ENCODE measurements around a stretch of chr2.

DNA sequence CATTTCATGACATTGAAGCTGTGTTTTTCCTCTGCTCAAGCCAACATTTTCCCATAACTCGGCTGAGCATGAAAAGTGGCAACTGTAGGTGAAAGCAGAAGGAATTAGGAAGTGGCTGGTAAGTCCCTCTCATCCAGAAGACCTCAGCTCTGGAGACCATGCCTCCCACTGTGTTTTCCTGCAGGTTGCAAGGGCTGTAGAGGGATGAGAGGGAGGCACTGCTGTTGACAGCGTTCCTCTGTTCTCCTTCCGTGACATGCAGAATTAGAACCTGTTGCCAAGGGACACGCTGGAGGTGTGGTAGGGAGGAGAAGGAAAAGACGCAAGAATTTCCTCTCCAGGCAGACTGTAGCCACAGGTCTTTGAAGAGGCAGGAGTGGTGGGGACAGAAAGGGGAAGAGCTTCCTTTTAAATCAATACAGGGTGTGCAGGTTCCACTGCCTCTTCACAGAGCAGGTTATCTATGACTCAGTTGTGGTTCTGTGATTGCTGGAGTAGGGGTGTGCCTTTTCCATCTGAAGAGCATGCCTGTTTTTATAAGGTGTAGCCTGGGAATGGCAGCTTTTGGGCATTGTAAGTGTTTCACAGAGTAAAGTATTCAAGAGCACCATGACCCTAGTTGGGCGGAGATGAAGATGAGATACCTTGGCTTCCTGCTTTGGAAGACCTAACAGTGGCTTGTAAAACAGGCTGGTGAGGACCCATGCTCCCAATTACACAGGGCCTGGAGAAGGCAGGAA is 133.0 kb downstream of the WDSUB1 start:
- PRO-cap, result no peak
- RAMPAGE, long total RNA, 2 experiments, result no peak in any of the 2 experiments

DNA sequence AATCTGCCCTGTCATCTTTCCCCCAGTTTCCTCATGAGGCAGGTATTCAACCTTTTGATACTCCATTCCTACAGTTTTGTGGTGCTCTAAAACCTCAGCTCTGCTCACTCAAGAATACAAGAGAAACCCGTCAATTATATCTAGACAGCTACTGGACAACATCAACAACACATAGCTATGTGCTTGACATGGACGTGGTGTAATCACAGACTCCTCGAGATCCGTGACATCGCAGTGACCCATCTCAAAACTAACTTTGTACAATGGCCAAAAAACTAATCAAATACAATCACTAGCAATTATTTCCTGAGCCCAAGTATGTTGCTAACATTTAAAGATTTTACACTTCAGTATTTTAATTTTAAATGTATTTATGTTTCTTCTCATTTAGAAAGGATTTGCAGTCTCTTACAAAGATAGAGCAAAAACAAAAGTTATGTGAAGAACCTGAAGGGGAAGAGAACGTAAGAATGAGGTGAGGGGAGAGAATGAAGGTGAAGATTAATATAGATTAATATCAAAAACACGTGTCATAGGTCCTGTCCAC is 23.5 kb downstream of the WDSUB1 start:
- PRO-cap, result no peak
- RAMPAGE, long total RNA, 2 experiments, result no peak in any of the 2 experiments

DNA sequence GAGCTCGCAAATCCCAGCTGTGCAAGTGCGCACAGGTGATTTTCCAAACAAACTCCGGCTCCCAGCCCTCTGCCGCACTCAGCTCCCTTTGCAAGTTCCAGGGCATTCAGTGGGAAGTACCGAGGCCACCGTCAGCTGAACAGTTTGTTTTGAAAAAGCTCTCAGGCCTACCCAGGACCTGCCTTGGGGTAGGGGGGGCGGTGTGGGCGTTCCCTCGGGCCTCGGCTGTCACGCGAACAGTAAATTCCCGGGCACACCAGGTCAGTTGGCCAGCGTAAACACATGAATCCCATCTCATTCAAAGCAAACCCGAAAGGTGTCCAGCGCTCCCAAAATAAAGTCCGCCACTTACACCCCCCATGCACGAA is 620 bp downstream of the WDSUB1 start:
- PRO-cap, result no peak
- RAMPAGE, long total RNA, 2 experiments, result no peak in any of the 2 experiments

- PRO-cap, result no peak
- RAMPAGE, long total RNA, 2 experiments, result no peak in any of the 2 experiments
Measured at GRCh38 chr2:159802563-159803048, 4.6 kb upstream of the CD302 start.

DNA sequence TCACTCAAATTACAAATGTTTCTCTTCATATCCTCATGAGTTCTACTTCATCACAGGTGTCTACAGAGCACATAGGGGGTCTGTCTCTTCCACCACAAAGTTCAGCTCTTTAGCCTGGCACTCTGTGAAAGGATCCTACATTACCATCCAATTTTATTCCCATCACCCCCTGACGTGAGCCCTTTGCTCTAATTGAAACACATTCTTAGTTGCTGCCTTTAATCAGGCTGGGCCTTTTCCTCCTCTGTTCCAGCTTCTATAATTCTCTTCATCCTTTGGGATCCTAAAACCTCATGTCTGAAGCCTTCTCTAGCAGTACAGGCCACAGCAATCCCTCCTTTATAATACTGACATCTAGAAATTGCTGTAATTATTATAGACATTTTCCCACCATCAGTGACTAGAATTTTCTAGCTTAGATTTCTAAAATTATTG is 39.4 kb upstream of the LY75 start:
- PRO-cap, result no peak
- RAMPAGE, long total RNA, 2 experiments, result no peak in any of the 2 experiments

GRCh38 chr2:160205382-160206222 is 5.5 kb upstream of the ITGB6 start:
- PRO-cap, result no peak
- RAMPAGE, long total RNA, 2 experiments, result no peak in any of the 2 experiments

GRCh38 chr2:160272453-160273420 is 72.7 kb upstream of the ITGB6 start:
- PRO-cap, result no peak
- RAMPAGE, long total RNA, 2 experiments, result no peak in any of the 2 experiments

DNA sequence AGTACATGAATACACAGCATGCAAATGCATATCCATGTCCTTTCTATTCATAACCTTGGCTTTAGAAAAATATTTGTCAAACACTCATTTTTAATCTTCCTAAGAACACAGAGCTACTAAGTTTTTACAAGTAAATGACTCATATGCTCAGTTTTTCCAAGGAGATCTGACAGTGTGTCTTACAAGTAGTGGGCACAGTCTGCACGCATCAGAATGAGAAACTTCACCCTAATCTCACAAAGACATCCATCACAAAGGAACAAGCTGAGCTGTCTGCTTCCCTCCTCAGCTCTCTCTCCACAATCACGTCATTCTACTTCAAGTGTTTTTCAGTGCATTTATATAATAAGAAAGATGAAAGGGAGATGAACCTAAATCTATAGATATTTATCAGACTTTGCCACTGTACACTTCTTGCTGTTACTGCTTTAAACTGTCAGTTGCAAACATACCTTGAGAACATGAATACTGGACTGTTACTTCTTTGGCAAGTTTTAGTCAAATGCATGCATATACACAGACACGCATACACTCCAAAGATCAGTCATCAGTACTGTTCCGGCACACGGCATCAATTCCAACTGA is 75.8 kb downstream of the RBMS1 start:
- PRO-cap, result no peak
- RAMPAGE, long total RNA, 2 experiments, result no peak in any of the 2 experiments

GRCh38 chr2:161161228-161161642 is 1.0 kb downstream of the TANK start:
- PRO-cap, result no peak
- RAMPAGE, long total RNA, 2 experiments, result no peak in any of the 2 experiments

- PRO-cap, result no peak
- RAMPAGE, long total RNA, 2 experiments, result no peak in any of the 2 experiments
Measured at GRCh38 chr2:161184203-161185498, 24.4 kb downstream of the TANK start.

DNA sequence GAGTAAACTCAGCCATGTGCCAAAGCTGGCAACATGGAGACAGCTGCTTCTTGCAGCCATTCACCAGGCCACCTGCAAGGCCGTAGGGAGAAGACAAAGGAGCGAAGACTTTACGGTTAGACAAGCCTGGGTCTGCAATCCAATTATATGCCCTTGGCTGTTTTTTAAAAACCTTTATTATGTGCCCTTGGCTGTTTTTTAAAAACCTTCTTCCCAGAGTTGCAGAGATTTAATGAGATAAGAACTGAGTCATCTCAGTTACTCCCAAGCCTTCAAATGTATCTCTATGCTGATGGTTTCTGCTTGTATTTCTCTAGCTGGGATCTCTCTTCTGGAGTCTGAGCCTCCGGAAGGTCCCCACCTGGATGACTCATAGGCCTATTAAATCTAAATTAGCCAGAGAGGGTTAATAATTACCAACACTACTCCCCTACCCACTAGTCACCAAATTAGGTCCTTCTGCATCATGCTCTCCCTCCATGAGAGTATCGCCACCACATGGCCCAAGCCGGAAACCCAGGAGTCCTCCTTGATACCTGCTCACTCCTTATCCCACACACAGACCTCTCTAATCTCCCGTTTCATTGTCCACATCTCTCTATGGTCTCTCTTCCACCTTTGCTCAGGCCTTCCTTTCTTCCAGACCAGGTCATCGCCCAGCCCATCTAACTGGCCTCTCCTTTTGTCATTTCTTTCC is 17.5 kb upstream of the DPP4 start:
- PRO-cap, result no peak
- RAMPAGE, long total RNA, 2 experiments, result no peak in any of the 2 experiments

DNA sequence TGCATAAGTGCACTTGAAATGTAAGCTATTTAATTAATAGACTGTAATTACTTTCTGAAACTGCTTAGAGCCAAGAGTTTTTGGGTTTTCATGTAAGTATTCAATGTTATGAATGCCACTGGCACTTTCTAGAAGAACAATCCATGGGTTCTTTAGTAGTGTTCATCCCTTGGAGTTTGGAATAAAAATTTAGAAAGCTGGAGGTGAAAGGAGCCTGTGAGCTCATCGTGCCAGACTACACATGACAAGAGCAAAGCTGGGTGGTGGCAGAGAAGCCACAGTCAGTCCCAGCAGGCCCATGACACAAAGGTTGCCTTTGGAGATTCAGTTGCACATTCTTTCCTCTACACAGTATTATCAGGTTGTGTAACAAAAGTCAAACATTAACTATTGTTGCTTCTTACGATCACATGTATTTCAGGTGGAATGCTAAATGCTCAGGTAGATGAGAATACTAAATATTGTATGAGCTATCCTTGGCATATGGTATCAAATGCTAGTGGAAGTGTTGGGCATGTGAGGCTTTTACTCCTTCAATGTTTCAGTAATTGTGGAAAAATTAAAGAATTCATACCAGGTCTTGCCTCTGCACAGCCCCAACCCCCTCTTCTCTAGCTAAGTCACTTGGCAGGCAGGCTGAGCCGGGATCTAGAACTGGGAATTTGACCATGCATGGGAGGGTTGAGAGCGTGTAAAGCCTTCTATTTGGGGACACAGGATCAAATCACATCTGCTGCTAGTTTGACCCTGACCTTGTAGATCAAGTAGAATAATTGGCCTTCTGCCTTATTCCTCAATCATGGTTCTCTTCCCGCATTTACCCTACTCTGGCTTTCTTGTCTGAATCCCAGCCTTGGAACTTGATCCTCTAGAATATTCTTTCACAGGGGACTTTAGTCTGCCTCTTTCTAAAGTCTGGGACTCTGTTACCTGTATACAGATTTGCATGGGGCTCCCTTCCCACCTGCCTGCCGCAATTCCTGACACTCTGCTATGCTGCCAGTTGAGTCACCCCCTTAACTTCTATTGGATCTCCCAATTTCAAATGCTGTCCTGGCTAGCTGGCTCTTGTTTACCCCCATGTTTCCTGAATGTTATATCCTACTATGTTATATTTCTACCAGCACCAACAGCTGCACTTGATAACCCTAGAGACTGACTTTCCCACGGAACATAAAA is 231.0 kb downstream of the GCA start:
- PRO-cap, result no peak
- RAMPAGE, long total RNA, 2 experiments, result no peak in any of the 2 experiments

- PRO-cap, result no peak
- RAMPAGE, long total RNA, 2 experiments, result no peak in any of the 2 experiments
Measured at GRCh38 chr2:162943985-162944359, 105.4 kb upstream of the KCNH7 start.

- PRO-cap, result no peak
- RAMPAGE, long total RNA, 2 experiments, result no peak in any of the 2 experiments
Measured at GRCh38 chr2:163702251-163702898, 33.4 kb downstream of the FIGN start.

DNA sequence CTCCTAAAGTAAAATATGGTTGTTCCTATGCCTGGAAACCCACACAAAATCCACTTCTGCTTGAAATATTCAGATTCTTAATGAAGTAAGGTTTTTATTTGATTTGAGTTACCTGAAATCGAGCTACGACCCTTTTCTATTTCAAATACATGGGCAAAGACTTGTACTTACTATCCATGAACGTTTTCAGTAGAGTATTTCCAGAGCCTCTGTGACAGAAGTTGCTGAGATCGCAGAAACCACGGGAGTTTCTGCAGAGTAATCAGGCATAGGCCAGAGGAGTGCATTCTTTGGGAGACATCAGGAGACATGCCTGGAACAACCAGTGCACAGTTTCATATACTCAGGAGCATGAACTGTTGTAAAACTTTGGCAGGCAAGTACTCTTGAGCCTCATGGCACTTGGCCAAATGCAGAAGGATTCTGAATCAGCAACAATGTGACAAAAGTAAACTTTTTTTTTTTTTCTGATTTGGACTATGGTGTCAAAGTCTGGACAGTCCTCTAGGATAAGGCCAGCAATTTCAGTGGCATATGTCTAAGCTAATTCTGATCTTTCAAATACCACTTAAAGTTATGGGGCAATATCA is 307.2 kb downstream of the GRB14 start:
- PRO-cap, result no peak
- RAMPAGE, long total RNA, 2 experiments, result no peak in any of the 2 experiments

DNA sequence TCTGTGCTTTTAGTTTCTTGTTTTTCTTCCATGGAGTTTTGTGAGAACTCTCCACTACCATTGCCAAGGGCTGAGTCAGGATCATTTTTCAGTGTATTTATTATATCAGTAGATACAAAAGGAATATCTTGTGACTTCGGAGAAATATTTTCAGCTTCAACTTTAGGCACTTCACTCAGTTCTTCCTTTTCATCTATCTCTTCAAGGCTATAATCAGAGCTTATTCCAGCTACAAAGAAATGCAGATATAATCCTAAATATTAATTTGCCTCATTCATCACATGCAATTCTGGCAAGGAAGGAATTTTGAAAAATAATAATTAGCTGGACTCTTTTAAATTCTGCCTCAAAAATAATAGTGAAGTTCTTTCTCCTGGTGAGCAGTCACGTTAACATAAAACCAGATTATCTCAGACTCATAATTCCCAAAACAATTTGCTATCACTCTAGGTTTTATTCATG is 79.3 kb upstream of the GRB14 start:
- PRO-cap, result no peak
- RAMPAGE, long total RNA, 2 experiments, result no peak in any of the 2 experiments

DNA sequence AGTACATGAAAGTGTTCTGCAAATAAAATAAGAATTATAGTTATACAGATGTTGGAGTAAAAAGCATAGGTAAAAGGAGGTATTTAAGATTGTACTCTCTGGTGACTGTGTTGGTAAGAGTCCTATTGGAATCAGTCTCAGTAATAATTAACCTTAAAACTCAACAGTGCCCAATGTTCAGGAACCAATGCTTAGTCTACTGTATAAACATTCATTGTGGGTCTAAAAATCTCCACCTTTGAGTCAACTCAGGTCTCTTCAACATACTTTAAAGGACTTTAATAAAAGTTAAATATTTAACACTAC is 90.0 kb upstream of the GRB14 start:
- PRO-cap, result no peak
- RAMPAGE, long total RNA, 2 experiments, result no peak in any of the 2 experiments

- PRO-cap, result no peak
- RAMPAGE, long total RNA, 2 experiments, result no peak in any of the 2 experiments
Measured at GRCh38 chr2:164783403-164783723, 58.3 kb downstream of the COBLL1 start.

DNA sequence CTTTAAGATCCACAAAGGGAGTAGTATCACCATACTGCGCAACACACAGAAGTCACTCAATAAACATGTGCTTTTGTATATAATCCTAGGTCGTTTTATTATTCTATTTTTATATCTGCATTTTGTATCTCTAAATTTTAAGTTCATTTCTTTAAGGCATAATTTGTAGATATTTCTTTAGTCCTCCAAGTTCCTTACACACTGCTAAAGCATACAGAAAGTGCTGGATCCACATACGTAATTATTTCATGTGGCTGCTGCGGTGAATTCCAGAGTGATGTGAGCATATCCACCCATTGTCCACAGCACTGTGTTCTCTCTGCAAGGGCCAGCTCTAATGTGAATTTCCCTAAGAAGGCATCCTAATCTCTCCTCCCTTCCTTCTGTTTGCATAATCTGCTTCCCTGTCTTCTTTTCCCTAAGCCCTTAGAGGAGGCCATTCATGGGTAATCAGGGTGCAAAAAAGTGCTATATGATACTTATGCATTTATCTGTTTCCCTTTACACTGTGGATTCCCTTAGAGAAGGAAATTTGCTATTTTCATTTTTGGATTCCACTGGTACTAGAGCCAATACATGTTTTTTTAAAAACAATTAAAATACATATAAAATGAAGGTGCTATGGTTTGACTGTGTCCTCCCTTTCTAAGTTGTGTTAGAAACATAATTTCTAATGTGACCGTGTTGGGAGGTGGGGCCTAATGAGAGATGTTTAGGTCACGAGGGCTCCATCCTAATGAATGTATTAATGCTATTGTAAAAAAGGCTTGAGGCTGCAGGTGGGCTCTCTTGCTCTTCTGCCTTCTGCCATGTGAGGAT is 57.2 kb downstream of the COBLL1 start:
- PRO-cap, result no peak
- RAMPAGE, long total RNA, 2 experiments, result no peak in any of the 2 experiments

DNA sequence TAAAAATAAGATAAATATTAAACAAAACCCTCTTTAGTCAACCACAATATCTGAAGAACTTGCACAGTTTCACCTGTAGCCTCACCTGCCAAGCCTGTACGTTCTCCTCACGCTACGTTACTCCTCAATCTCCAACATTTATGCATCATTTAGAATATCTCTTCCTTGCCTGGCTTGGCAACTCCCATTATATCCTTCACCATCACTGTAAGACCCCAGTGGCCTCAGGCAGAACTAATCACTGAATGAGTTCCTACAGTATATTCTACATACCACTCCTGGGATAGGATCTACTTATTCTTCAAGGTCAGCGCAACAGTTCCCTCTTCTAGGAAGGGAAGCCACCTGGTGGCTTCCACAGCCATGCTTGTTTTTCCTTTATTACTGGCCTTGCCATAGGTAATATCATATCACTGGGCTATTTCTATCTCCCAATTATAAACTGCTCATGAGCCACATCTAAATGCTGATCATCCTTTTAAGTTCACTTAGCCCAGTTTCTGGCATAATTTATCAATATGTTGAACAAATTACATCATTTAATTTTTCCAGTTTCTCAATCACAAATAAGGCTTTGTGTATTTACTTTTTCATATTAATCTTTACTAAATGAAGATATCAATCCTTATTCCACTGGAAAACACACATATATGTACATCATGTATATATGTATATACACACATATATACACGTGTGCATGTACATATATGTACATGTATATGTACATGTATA is 24.0 kb downstream of the COBLL1 start:
- PRO-cap, result no peak
- RAMPAGE, long total RNA, 2 experiments, result no peak in any of the 2 experiments

Measured in breast epithelium (tissue), 2 donors.